Cardiac fibroblast (primary cell): ENCODE data around the genes SRM, CLCN6 and TNFRSF1B.

DNA sequence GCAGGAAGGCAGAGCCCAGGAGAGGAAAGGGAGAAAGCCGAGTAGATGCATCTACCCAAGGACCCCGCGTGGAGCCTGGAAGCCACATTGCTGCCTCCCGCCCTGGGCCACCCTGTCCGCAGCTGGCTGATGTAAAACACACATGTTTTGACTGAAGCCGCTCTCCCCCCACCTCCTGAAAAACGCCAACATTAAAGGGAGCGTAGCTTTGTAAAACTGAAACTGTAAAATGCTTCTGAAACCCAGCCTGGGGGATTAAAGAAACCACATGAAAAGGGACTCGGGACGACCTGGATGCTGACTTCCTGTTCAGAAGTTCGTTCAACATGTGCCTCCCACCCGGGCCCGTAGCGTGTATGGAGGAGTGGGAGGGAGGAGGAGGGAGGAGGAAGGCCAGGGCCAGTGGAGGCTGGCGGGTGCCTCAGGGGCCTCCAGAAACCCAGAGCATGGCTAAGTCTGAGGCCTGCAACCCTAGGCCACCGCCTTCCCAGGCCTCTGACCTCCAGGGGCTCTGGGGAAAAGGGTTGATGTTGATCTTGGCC lies 41.8 kb downstream of the C1orf127 start:
- RRBS: no CpG with 5 or more reads among the region's 16 CpGs

GRCh38 chr1:11056373-11056970 lies 3.3 kb downstream of the SRM start:
- RRBS: no CpG with 5 or more reads among the region's 11 CpGs

GRCh38 chr1:11059449-11060105 lies at the start of gene SRM:
TSS of gene SRM (minus strand) at chr1:11060018.
- RRBS: 1% methylated on average over 51 of the region's 80 CpGs

DNA sequence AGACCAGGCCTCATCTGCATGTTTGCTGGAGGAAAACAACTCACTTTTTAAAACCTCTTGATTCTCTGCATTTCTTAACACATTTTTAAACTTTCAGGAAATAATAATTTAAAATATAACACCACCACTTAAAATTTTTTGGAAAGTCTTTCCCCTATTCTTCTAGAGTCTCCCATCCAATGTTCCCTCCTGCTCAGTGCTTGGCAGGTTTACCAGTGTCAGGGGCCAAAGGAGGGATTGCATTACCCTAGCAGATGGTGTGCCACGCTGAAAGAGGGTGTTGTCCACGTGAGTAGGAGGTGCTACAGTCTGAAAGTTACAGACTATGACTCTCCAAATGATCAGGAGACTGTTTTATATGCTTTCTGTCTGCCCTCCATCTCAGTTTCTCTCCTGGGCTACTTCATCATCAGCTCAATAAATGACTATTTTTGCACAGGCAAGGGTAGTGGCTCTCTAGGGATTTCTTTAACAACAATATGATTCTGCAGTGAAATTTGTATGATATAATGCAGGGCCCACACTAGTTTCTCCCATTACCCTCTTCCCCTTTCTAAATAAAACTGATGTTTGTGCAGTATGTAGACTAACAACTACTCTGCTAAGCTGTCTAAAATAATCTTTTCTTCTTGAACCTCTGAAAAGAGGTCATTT lies 31.3 kb upstream of the ANGPTL7 start:
- RRBS: no CpG with 5 or more reads among the region's 2 CpGs

DNA sequence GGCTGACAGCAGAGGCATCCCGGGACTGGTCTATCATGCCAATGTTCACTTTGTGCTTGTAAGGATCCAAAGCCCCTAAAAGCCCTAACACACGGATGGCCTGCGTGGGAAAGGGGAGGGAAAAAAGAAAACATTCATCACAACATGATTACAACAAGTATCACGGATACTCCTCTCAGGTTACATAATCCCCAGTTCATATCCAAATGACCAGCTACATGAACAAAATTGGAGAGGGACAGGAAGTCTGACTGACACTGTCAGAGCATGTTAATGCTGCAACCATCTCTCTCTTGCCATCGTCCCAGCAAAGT lies 31.4 kb downstream of the MTOR start:
- RRBS: no CpG with 5 or more reads among the region's 5 CpGs

GRCh38 chr1:11396091-11396314 lies 83.0 kb upstream of the DISP3 start:
- RRBS: no CpG with 5 or more reads among the region's 4 CpGs

DNA sequence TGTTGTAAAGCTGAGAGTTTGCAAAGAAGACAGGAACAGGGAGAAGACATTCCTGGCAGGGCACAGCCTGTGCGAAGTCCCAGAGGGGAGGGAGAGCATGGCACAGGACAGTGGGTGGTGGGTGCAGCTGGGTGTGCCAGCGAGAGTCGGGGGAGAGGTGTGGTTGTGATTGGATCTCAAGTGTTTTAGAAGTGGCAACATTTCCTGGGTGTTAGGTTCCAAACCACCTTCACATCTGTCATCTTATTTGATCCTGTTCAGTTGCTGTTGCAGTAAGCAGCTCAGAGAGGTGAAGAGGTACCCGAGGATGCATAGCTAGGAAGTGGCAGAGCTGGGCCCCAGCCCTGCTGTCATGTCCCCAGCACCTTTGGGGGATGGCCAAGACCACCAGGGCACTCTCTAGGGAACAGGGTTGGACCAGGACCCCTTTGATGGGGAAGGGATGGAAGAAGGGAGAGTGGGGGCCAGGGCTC lies 22.0 kb upstream of the DISP3 start:
- RRBS: no CpG with 5 or more reads among the region's 4 CpGs

DNA sequence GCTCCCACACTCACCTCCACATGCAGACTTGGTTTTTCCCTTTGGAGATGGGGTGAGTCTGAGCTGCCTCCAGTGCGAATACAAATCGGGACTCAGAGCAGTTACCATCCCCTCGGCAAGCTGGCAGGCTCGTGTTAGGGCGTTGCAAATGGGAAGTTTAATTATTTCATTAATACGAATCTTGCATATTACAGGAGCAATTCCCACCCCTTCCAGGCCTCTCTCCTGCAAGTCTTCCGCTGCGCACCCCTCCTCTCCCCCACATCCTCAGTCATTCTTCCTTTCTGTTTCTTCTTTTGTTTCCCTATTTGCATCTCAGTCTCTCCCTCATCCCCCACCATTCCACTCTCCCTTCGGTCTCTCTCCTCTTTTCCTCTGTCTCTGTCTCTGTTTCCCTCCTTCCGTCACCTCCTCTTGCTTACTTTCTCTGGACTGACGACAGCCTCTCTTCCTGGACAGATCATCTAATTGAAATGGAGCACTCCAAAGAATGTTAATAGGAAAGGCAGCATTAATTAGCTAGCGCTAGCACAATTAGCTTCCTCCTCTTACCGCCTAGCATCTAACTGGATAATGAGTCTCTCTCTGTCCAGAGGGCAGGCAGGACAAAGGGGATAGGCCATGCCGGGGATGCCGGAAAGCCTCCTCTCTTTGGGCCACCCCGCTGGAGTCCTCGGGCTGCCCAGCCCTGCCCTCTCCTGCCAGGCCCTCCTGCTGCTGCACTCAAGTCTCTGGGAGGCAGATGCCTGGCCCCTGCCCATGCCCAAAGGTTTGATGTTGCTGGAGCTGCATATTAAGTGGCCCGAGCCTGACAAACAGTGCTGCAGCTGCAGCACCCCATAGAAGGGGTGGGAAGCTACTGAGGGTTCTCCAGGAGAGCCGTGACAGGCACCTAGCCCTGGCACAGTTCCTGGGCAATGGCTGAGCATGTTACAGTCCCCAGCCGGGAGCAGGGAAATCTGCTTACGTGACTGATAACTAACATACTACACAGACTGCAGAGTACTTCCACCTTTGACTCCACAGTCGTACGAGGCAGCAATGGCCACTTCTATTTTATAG lies 20.7 kb downstream of the DISP3 start:
- RRBS: no CpG with 5 or more reads among the region's 23 CpGs

- RRBS: no CpG with 5 or more reads among the region's 12 CpGs
Measured at GRCh38 chr1:11649583-11649962, 4.7 kb downstream of the FBXO2 start.

GRCh38 chr1:11653100-11653862 lies 948 bp downstream of the FBXO2 start:
- RRBS: 57% methylated on average over 6 of the region's 17 CpGs

DNA sequence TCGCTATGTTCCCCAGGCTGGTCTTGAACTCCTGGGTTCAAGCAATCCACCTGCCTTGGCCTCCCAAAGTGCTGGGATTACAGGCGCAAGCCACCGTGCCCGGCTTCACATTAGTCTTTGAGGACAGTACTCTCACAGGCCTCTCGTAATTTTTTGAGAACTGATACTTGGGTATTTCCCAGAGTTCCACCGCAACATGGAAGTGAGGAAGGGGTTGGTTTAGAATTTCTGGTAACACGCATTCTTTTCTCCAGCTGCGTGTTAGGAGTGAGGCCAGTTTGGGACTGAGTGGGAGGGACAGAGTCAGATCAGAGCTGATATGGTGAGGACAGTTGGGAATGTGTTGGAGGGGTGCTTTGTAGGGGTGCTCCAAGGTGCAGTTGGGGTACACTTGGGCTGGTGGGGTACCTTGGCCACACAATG lies 6.7 kb downstream of the FBXO6 start:
- RRBS: no CpG with 5 or more reads among the region's 8 CpGs

- RRBS: no CpG with 5 or more reads among the region's 16 CpGs
Measured at GRCh38 chr1:11729415-11730067, 6.4 kb upstream of the AGTRAP start.

DNA sequence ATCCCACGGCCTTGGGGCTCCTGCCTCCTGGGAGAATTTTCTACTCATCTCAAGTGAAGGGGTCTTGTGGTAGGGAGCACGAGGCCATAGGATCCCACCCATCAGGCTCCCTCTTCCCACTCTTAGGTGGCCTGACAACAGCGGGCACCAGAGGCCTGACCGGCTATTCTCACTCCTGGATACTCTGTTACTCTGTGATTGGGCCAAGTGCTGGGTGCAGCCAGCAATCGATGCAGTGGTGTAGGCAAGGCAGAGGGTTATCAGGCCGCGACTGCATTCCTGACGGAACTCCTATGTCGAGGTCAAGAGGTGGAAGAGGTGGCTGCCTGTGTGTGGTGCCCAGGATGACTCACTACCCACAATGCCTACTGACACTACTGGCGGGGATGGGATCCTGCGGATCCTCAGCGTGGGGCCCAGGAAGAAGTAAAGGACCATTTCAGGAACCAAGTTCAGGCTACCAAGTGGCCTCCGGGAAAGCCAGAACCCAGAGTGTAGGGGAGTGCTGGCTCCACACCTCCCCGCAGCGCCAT lies 5.1 kb downstream of the MTHFR start:
- RRBS: no CpG with 5 or more reads among the region's 15 CpGs

GRCh38 chr1:11806036-11806312 lies at the start of gene CLCN6:
TSS of gene CLCN6 (plus strand) at chr1:11806191.
- RRBS: no CpG with 5 or more reads among the region's 17 CpGs

GRCh38 chr1:11845265-11845700 lies 2.3 kb downstream of the NPPA start:
- RRBS: no CpG with 5 or more reads among the region's 4 CpGs

DNA sequence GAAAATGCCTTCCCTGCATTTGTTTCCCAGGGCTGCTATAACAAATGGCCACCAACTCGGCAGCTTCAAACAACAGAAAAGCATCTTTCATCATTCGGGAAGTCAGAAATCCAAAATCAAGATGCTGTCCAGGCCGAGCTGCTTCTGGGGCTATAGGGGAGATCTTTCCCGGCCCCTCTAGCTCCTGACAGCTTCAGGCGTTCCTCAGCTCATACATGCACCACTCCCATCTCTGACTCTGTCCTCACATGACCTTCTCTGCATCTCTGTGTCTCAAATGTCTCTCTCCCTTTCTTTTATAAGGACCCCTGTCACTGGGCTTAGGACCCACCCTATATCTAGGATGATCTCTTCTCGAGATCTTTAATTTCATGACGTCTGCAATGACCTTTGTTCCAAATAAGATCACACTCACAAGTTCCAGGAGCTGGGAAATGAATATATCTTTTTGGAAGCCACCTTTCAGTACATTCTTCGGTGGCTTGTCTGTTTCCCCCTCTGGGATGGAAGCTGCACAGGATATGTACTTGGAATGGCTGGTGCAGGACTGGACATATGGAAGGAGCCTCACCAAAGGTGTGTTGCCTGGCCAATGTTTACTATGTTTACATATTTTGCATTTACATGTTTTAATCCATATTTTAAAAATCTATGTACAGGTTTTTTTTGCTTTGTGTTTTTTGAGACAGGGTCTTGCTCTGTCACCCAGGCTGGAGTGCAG lies 13.9 kb upstream of the NPPB start:
- RRBS: no CpG with 5 or more reads among the region's 8 CpGs

- RRBS: no CpG with 5 or more reads among the region's 10 CpGs
Measured at GRCh38 chr1:12001980-12002465, 17.3 kb upstream of the MIIP start.

DNA sequence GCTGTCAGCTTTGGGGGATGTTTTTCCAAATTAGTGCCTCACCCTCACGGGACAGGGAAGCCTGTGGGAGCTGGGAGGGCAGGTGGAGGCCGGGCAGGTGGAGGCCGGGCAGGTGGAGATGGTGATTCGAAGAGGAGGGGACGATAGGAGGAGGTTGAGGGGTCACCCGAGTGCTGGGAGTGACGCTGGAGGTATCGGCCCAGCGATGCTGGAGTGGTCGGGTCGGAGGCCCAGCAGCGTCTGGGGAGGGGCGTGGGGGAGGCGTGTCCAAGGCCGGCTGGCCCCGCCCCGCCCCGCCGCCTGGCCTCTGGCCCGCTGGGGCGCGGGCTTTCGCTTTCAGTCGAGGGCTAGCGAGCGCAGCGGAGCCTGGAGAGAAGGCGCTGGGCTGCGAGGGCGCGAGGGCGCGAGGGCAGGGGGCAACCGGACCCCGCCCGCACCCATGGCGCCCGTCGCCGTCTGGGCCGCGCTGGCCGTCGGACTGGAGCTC lies at the start of gene TNFRSF1B:
TNFRSF1B (plus strand) TSS at position 339 of the 487 bp plus-strand sequence.
- RRBS: no CpG with 5 or more reads among the region's 44 CpGs

DNA sequence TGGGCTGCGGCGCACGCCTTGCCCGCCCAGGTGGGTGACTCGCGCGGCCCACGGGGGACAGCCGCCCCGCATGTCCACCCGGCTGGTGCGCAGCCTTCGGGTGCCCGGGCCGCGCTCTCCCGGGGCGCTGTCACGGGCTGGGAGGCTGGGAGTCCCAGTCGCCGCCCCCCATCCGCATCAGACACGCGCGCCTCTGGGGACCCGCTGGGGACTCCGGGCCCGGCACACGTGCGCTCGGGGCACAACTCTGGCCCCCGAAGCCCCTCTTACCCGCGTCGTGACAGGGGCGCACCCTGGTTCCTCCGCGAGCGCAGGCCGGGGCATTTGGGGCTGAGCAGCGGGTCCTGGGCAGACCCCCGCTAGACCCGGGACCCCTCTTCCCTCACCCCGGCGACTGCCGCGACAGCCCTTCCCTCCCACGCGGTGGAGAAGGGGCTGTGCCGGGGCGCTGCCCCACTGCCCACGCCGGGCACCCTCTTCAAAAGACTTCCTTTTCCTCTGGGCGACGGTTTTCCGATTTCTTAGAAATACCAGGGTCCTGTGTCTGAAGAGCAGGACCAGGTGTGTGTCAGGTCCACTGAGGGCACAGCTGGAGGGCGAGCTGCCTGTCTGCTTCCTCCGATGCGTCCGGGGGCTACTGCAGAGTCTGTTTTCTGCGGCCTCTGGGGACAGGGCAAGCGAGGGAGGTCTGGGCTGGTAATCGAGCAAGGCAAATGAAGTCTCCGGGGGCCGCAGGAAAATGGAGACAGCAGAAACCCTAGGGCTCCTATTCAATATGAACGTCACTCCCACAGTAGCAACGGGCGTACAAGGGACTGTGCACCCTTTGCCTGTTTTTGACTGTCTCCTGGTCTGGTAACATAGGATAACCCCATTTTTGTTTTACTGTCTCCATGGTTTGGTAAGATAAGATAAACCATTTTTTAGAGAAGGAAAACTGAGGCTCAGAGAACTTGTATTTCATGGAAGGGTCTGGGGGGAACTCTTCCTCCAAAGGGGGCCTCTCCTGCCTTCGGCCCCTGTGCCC lies 662 bp downstream of the TNFRSF1B start:
- RRBS: 10% methylated on average over 23 of the region's 69 CpGs

DNA sequence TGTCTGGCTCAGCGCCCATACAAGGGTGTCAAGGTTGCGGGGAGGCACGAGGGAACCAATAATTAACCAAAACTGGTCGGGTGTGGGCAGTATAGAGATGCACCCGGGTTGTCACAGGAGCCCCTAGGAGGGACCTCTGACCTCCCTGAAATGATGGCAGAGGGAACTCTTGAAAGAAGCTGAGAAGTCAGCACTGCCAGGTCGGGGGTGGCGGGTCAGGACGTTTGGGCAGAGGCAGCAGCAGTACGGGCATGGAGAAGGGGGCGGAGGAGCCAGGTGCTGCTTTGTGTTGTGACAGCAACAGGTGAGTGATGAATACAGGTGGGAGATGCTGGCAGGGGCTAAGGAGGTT lies 11.7 kb downstream of the TNFRSF1B start:
- RRBS: no CpG with 5 or more reads among the region's 10 CpGs